ENCODE results near the gene GRIN2A.

- PRO-cap = no peak
These were observed 4.1 kb downstream of the PMM2 start for GRCh38 chr16:8801654-8802283.

- PRO-cap = no peak
These were observed 33.6 kb downstream of the CARHSP1 start for GRCh38 chr16:8835129-8835671.

- PRO-cap = no peak
These were observed 5.9 kb downstream of the LITAFD start for GRCh38 chr16:8887958-8888639.

DNA sequence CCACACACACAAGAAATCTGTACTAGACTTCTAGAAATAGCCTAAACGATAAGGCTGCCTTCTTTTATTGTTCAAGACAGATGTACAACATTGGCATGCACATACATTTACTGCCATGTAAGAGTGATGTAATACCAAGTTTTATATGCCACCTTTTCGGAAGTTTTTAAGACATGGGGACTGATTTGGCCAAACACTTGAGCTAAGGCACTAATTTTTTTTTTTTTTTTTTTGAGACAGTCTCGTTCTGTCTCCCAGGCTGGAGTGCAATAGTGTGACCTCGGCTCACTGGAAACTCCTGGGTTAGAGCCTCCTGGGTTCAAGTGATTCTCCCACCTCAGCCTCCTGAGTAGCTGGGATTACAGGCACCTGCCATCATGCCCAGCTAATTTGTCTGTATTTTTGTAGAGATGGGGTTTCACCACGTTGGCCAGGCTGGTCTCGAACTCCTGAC is 28.7 kb downstream of the USP7 start:
- PRO-cap = no peak

DNA sequence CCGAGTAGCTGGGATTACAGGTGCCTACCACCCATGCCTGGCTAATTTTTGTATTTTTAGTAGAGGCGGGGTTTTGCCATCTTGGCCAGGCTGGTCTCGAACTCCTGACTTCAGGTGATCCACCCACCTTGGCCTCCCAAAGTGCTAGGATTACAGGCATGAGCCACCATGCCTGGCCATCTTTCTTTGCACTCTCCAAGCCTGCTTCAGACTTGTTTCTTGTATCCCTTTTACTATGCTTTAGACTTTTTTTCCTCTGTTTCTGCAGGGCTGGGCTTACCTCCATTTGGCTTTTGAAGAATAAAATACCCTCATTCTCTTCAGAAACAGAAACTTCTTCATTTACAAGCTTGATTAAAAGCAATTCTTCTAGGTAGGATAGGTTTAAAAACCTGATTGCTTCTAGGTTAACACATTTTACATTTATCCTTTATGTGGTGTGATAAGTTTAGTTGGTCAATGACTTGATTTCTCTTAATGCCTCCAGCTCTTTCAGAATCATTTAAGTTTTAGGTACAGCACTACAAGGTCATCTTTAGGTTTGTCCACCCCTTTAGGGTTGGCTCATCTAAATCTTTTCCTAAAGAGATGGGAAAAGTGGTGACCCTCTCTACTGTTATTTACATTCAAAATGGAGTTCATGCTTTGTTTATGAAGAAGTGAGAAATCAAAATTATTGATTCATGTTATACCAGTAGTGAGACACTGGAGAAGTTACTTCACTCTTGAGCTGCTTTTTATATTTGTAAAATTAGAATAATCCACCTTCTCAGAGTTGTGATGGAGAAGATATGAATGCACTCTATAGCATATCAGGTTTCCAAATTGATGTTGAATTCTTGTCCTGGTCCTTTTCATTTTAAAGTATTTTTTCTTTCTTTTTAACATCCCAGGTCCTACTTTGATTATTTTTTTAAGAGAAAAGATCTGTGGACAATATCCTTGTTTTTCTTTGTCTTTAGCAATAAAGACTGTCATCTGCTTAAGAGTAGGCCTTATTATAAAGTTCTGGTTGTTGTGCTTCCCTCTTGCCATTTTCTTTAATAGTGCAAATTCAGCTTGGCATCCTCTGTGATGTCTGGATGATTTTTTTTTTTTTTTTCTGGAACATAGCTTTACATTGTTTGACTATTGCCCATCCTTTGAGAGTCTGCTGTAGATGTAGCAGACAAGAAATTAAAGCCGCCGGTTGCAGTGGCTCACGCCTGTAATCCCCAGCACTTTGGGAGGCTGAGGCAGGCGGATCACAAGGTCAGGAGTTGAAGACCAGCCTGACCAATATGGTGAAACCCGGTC is 9.7 kb downstream of the HAPSTR1 start:
- PRO-cap = no peak

DNA sequence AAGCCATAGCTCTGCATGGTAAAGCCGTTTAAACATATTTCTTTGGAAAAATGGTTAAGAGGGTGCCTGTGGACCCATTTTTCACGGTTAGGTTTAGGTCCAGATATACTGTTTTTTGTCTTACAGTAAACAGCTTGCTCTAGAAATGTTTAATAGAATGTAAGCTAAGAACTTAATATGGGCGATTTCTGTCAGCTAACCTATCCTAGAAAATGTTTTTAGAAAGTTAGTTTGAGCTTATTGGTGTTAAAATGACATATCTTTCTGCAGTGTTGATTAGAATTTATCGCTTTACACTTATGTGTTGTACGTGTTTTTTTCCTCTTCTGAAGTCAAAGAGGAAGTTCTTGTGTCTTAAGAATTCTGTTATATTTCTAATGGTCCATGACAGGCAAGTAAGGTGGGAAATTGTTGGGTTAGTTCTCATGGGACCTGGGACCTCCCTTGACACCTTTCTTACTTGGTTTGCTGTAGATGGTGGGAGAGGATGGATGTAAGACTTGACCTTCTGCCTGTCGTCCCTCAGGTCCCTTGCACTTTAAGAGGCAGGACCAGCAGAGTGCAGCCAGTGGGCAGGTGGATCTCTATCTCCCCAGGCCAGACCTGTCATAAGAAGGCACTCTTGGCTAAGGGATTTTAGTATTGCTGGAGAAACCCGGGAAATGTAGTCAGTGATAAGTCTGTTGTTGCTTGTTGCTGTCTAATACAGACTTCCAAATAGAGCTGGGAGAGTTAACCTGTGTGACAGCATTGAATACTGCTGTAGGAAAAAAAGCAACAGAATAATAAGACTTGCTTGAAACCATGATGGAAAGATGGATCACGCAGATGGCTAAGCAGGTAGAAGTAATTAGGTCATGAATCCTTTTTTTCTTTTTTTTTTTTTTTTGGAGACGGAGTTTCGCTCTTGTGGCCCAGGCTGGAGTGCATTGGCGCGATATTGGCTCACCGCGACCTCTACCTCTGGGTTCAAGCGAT is 12.1 kb downstream of the HAPSTR1 start:
- PRO-cap = no peak

DNA sequence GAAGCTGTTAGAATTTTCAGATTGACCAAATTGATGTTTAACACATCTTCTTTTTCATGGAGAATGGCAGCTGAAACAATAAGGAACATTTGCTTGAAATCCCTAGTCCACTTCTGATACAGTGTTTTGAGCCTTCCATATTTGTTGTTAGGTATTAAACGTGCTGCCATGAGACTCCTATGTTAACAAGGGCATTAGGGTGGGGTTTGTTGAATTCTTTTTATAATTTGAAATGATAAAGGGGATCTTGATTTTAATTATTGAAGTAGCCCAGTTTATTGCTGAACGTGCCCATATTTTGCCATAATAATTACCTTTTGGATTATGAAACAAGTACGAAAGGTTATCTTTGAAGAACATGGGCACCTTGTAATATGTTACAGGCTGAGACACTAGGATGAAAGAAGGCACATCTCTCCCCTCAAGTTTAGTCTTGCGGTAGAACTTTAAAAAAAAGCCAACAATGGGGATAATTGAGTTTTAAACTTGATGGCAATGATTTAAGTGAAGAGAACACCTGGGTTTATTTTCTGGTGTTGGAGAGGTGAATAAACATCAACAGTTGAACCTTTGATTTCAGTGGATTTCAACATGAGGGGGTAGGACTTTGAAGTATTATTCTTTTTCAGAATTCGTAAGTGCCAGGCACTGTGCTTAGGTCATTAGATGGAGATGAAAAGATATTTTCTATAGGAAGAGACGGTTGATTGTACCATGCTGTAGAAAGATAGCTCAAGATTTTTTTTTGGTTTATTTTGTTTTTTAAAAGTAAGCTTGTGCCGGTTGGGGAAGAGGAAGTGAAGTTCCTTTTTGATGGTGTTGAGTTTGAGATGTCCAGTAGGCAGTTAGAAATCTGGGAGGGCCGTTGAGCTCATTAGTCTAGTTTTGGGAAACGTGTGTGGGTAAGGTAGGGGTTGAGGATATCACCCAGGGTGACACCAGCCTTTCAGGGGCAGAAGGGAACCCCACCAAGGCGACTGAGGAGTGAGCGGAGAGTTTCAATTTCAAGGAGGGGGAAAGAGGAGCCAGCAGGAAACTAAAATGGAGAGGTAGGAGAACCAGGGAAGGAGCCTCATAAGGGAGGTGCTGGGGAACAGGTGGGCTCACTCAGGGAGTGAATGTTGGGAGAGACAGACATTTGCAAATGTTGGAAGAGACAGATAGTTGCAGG is 22.3 kb downstream of the HAPSTR1 start:
- PRO-cap = no peak

- PRO-cap = no peak
These were observed 273.8 kb downstream of the HAPSTR1 start for GRCh38 chr16:9365023-9365782.

DNA sequence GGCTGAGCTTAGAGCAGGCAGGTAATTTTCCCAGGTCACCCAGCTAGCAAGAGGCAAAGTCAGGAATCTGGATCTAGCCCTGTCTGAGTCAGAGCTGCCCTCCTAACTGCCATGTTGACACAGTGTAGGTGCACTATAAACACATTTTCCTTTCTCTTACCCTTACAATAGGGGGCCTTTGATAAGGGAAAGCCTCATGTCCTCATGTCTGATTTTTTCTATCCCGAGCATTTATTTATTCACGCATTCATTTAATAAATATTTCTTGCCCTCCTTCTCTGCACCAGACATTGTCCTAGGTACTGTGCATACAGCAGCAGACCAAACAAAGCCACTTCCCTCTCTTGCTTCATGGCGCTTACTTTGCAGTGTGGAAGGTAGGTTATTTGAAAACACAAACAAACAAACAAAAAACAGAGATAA is 454.5 kb downstream of the HAPSTR1 start:
- PRO-cap = no peak

DNA sequence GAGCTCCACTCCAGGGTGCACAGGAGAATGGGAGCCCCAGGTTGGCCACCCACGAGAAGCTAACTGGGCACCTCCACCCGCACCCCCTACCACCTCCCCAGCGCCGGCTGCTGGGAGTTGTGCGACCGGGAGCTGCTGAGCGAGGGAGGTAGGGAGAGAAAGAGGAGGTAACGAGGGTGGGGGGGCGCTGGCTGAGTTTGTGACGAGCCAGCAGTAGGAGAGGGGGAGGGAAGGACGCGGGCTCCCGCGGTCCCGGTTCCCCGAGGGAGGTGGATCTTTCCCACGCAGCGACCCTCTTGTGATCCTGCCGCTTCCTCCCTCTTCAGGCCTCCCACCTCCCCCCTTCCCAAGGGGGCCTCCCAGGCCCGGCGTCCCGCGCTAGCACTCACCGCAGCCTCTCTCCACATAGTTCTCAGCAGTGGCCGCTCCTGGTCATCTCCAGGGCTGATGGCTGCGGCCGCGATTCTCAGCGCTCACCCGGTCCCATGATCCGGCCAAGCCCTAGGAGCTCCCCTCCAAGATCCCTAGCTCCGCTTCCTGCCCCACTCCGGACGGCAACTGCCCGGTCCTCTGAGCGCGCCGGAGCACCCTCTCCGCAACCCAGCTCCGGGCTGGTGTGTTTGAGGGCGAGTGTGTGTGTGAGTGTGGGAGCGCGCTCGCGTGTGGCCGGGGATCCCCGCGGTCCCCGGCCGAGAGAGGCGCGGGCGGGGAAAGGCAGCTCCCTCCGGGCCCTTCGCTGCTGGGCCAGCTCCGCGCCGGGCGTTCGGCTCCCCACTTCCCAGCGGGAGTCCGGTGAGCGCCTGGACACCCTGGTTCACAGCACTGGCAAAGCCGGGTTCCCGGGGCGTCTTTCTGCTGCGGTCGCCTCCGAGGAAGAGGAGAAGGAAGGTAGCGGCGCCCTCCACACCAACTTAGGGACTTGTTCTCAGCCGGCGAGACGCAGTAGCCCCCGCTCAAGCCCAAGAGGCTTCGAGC is at the start of gene GRIN2A:
Gene GRIN2A, minus strand, starts transcription at position 164 of the 975 bp plus-strand sequence.
- PRO-cap = no peak

DNA sequence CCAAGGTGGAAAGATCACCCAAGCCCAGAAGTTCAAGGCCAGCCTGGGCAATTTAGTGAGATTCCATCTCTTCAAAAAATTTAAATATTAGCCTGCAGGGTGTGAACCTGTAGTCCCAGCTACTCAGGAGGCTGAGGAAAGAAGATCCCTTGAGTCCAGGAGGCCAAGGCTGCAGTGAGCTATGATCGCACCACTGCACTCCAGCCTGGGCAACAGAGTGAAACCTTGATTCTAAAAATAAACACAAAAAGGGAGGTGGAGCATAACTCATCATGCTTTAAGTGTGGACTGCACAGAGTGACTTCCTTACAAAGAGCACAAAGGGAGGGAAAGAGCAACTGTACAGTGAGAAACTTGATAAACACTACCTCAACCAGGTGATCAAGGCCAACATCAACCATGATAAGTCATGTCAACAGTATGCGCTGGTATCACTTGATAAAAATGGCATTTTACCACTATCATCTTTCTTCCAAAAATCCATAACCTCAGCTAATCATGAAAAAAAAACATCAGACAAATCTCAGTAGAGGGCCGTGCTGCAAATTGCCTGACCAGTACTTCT is 72.7 kb upstream of the ATF7IP2 start:
- PRO-cap = no peak

DNA sequence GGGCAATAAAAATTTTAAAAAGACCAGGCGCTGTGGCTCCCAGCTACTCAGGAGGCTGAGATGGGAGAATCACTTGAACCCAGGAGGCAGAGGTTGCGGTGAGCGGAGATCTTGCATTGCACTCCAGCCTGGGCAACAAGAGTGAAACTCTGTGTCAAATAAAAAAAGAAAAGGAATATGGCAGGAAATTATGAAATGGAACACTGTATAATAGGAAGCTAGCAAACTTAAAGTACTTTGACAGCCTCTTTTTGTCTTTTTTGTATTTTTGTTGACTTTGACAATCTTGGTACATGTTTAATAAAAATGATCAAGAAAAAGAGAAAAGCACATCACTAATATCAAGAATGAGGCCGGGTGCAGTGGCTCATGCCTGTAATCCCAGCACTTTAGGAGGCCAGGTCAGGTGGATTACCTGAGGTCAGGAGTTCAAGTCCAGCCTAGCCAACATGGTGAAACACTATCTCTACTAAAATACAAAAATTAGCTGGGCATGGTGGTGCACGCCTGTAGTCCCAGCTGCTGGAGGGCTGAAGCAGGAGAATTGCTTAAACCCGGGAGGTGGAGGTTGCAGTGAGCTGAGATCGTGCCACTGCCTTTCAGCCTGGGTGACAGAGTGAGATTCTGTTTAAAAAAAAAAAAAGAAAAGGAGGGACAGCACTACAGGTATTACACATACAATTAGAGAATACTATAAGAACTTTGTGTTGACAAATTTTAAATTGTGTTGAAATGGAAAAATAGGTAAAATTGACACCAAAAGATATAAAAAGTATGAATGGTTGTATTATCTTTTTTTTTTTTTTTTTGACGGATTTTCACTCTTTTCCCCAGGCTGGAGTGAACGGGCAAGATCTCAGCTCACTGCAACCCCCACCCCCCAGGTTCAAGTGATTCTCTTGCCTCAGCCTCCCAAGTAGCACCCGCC is 5.7 kb downstream of the ATF7IP2 start:
- PRO-cap = no peak

DNA sequence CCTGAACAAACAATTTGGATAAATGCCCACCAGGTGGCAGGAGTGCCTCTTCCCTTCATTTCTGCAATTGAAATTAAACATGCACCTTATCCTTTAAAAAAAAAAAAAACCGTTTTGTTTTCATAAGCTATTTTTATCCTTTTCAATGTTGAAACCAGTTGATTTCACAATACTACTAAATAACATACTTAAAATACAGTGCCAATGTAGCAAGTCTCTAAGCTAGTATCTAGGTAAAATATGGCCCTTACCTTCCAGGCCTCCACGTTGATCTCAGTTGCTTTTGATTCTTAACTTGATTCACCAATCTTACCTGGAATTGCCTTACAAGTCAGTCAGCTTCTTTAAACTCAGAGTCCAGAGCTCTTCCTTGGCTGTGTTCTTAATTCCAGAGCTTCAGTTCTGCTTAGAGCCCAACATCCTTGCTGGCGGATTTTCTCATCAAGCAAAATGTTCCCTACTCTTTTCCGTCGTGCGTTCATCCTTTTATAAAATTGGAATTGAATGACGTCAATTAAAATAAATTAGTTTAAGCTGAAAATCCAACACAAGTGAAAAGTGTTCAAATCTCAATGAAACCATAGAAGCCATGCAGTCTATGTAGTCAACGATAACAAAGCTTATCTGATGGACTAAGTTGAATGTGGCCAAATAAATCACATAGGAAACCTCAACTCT is 65.5 kb downstream of the EMP2 start:
- PRO-cap = no peak

DNA sequence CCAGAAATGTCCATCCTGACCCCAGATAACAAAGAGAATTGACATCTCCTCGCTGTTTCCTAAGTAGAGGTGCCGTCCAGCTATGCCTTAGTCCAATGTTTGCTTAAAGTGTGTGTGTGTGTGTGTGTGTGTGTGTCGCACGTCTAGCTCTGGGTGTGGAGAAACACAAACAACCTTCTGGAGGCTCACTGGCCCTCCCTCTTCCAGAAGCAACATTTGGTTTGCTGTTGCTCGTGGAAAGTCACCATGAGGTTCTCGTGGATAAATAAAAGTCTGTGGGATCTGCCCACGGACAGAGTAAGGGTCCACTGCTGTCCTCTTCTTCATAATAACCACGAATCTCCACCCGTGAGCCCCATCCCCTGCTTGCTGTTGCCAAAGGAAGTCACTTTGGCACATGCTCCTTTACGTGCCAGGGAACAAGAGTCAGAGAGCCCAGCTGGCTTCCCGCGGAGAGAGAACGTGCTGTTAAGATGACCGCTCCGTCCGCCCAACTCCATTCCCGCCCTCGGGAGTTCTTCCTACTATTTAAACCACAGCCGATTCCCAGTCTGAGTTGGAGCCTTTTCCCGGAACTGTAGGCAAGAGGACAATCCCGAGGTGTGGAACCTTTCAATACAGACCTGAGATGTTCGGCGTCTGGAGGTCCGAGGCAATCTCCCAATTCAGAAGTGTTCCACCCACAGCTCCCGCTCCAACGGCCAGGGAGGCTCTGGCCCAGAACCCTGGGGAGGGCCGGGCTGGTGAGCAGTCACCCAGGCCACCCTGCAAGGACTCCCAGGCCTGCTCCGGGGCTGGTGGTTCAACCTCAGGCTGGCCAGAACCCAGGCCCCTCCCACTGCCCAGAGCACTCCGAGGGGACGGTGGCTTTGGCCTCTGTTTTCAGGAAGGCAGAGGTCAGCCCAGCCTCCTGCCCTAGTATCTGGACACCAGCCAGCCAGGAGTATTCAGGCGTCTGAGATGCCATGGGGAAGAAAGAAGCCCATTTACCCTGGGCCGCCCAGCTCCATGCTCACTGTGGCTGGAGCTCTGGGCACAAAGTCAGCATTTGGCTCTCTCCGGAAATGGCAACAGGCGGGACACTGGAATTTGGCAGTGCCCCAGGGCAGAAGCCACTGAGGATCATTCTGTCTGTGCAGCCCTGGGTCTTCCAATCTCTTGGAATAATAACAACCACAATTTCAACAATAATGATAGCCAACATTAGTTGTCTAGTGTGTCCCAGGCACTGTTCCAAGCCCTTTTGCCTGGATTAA is 21.6 kb downstream of the EMP2 start:
- PRO-cap = no peak

- PRO-cap = no peak
These were observed 15.3 kb downstream of the EMP2 start for GRCh38 chr16:10565103-10565553.

DNA sequence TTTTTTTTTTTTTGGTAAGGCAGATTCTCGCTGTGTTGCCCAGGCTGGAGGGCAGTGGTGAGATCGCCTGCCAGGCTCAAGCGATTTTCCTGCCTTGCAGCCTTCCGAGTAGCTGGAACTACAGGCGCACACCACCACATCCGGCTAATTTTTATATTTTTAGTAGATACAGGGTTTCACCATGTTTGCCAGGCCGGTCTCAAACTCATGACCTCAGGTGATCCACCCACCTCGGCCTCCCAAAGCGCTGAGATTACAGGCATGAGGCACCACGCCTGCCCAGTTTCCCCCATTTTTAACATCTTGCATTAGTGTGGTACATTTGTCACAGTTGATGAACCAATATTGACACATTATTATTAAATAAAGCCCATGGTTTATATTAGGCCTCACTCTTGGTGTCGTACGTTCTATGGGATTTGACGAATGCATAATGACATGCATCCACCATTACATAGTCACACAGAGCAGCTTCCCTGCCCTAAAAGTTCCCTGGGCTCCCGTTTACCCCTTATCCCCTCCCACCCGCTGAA is 6.2 kb upstream of the NUBP1 start:
- PRO-cap = no peak

DNA sequence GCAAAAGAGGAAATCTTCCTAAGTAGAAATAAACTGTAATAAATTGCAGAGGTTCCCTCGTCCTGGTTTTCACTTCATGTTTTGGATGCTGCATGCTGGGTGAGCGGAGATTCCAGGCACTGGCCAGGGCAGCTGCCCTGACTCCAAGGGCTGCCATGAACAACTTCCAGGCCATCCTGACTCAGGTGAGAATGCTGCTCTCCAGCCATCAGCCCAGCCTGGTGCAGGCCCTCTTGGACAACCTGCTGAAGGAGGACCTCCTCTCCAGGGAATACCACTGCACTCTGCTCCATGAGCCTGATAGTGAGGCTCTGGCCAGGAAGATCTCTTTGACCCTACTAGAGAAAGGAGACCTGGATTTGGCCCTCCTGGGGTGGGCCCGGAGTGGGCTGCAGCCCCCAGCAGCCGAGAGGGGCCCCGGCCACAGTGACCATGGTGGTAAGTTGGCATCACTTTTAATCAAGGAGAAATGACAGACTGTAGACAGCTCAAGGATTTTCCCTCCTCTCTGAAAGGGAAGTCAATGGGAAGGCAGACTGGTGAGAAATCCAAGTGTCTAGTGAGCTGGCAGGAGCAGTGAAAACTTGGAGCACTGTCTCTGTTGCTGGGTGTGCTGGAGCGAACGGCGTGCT is 10.8 kb upstream of the CIITA start:
- PRO-cap = no peak

DNA sequence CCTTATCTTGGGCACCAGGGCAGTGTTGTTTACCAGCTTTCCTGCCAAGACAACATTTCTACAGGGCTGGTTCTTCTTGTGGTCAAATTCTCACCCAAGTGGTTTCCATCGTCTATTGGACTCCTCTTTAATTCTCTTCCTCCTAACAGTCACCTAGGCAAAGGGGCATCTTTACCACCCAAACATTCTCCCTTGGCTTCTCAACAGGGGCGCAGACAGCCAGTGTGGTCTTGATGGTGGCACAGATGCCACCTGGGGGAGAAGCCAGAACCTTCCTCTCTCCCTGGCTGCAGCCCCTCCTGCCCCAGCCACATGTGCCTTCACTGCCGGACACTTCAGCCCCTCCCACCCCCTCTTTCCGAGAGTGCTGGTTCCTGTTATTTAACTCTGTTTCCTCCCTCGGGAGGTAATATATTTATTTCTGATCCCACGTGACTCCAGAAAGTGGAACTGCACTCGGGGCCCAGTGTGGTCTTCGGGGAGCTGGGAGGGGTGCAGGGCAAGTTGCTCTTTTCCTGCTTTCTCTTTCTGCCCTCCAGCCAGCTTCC is 8.5 kb upstream of the CIITA start:
- PRO-cap = no peak

DNA sequence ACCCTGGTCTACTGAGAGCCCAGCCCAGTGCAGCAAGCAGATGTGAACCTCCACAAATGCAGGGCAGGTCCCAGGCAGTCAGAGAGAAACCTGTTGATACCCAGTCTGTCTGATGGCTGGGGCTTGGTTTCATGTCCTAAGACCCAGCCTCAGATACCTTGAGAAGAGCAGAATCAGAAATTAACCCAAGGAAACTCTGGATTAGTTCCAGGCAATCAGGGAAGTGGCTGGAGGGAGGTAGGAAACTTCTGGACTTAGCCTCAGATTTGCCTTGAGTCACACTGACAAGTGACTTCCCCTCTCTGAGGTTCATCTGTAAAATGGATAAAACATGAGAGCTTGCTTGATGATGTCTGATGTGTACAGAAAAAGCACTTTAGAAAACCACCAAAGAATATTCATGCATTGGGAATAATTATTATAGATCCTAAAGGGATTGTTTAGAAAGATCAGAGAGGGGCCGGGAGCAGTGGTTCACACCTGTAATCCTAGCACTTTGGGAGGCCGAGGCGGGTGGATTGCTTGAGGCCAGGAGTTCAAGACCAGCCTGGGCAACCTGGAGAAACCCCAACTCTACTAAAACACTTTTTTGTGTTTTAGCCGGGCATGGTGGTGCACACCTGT is 3.6 kb downstream of the CIITA start:
- PRO-cap = no peak

DNA sequence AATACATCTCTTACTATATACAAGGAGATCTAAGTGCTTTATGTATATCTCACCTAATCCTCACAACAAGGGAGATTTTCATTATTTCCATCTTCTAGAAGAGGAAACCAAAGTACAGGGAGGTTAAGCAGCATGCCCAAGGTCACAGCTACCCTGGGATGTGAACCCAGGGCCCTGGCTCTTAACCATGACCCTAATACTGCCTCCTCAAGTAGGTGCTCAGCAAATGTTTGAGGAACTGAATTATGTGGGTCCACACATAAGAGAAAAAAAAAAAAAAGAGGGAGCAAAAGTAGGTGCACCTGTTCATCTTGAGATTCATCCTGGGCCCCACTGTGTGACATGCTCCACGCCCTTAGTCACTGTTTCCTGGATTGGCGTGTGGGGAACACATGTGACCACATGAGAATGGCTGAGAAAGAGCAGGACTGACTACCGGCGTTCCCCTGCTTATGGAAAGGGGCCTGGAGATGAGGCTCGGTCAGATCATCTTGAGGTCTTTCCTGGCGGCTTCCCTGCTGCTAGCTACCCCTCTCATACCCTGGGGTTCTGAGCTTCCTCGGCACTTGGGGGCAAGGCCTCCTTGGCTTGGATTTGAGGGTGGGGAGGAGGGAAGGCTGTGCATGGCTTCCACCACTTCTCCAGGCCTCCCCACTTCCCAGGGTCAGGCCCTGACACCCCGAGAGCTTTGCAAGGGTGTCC is 4.0 kb downstream of the DEXI start:
- PRO-cap = no peak

Data from osteocyte (in vitro differentiated cells).